Thyroid gland (tissue), 7 donors: ENCODE data around the genes KCNC4, KCNA10, CEPT1 and WDR77.

DNA sequence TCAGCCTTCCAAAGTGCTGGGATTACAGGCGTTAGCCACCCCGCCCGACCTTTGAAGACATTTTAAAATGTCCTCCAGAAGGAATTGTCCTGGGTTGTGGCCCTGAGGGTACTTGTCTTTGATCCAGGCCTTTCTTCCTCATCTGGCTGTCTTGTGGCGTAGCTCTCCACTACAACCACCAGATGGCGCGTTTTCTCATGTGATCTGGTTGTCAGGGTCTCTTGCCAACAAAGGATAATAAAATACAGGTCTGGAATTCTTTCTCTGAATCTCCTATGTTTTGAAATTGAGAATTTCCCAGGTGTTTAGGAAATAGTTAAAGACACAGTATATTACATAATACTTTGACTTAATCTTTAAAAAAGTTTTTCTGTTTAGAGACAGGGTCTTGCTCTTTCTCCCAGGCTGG, 4.8 kb upstream of the STRIP1 start:
- PRO-cap, 2 experiments = no peak in any of the 2 experiments
- RAMPAGE, long total RNA, 5 experiments = no peak in any of the 5 experiments

DNA sequence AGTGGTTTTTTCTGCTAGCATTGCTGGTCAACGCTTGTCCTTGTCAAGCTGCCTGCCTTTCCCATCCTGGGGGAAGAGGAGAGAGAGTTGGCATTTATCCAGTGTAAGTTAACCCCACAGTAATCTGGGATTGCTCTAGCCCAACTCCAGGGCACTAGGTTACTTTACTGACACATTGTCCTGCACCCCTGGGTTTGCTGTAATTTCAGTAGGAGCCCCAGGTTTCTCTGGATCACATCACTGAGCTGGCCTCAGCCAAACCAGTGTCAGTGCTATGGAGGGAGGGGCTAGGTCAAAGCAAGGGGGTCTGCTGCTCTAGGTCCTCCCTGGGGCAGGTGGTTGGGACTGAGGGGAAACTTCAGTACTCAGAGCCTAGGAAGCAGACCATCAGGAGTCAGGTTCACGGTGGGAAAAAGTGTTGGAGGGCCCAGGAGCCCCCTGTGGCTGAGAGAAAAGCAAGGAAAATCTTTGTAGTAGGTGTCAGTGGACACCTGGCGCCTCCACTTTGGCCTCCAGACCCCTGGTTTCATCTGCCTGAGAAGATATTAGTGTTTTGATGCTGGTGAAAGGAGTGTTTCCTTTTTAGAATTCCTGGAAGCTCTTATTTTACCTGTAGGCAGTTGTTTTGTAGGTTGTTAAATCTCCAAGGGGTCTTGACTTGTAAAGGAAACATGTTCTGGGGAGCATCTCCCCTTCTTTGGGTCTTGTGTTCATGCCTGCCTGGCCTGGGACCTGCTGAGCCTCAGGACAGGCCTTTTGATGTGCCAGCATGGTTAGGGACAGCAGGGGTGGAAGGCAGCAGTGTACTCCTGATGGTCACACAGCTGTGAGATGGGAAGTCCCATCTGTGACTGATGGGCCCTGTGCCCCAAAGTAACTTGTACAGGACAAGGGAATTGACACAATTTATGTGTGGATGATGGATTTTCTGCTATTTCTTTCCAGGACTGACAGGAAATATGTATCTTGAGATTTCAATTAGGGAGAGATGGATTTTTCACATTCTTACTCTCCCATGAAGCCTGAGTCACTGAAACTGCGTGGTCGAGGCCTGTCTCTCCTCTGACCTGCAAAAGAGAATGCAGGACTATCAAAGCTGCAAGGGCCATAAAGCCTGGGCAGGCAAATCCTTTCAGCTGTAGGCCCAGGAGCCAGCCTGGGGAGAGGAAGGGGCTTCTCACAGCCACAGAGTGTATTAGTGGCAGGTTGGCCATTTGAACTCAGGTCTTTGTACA, 15.4 kb downstream of the ALX3 start:
- PRO-cap, 2 experiments = no peak in any of the 2 experiments
- RAMPAGE, long total RNA, 5 experiments = no peak in any of the 5 experiments

GRCh38 chr1:110116339-110117044, 4.2 kb downstream of the UBL4B start:
- PRO-cap, 2 experiments = no peak in any of the 2 experiments
- RAMPAGE, long total RNA, 5 experiments = no peak in any of the 5 experiments

GRCh38 chr1:110136772-110137655, 13.3 kb upstream of the SLC6A17 start:
- PRO-cap, 2 experiments = no peak in any of the 2 experiments
- RAMPAGE, long total RNA, 5 experiments = no peak in any of the 5 experiments

GRCh38 chr1:110209811-110210665, at the start of gene KCNC4:
KCNC4 (plus strand) TSS chr1:110210314.
- PRO-cap, 2 experiments = peak in 2 of 2 experiments; most common plus-strand start chr1:110210217 (in 1); most common minus-strand start chr1:110210181 (in 2)
- RAMPAGE, long total RNA, 5 experiments = no peak in any of the 5 experiments

DNA sequence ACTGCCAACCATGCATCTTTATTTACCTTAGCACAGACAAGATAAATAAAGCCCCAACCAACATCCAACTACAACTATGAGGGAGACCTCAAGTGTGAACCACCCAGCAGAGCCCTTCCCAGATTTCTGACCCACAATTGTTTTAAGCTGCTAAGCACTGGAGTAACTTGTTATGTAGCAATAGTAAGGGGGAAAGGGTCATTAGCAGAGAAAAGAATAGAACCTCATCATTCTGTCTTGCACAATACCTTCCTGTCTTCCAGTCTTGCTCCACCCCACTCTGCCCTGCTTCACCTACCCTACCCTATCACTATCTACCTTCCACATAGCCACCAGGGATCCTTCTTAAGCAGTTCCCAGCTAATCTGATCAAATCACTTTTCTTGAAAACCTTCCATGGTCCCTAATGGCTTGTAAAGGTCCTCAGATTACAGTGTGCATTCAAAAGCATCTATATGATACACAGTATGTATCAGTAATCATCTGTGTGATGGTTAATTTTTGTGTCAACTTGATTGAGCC, 19.7 kb upstream of the RBM15 start:
- PRO-cap, 2 experiments = no peak in any of the 2 experiments
- RAMPAGE, long total RNA, 5 experiments = no peak in any of the 5 experiments

DNA sequence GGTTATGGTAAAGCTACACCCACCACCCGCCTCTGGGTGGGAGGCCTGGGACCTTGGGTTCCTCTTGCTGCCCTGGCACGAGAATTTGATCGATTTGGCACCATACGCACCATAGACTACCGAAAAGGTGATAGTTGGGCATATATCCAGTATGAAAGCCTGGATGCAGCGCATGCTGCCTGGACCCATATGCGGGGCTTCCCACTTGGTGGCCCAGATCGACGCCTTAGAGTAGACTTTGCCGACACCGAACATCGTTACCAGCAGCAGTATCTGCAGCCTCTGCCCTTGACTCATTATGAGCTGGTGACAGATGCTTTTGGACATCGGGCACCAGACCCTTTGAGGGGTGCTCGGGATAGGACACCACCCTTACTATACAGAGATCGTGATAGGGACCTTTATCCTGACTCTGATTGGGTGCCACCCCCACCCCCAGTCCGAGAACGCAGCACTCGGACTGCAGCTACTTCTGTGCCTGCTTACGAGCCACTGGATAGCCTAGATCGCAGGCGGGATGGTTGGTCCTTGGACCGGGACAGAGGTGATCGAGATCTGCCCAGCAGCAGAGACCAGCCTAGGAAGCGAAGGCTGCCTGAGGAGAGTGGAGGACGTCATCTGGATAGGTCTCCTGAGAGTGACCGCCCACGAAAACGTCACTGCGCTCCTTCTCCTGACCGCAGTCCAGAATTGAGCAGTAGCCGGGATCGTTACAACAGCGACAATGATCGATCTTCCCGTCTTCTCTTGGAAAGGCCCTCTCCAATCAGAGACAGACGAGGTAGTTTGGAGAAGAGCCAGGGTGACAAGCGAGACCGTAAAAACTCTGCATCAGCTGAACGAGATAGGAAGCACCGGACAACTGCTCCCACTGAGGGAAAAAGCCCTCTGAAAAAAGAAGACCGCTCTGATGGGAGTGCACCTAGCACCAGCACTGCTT, 1.8 kb downstream of the RBM15 start:
- PRO-cap, 2 experiments = no peak in any of the 2 experiments
- RAMPAGE, long total RNA, 5 experiments = no peak in any of the 5 experiments

DNA sequence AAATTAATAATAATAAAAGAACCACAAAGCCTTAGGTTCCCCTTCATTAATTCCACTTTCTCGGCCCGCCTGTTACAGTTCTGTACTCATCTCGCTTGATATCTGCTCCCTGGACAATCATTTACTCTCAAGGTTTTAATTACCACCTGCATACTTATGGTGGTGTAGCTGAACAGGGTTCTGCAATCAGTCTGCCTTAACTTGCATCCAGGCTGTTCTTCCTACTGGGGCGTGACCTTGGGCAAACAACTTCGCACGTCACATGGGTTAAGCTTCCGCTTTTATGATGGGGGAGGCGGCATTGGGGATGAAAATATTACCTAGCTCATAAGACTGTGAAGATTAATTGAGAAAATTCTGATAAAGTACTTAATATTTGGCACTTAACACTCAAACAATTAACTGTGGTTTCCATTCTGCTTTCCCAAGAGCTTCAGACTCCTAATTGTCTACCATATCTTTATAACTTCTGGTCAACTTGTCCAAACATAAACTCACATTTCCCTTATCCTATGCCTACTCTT, 5.8 kb downstream of the SLC16A4 start:
- PRO-cap, 2 experiments = no peak in any of the 2 experiments
- RAMPAGE, long total RNA, 5 experiments = no peak in any of the 5 experiments

DNA sequence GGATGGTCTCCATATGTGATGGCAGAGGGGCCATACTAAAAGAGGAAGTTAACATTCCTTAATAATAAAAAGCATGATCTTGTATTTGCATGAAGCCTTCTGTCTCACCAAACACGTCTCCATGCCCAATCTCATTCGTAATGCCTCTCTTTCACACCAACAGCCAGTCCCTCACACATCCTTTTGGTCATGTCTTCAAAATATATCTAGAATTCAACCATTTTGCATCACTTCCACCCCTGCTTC, at the start of gene KCNA10:
Gene KCNA10 (minus strand): TSS at position 83 of the 246 bp plus-strand sequence.
- PRO-cap, 2 experiments = no peak in any of the 2 experiments
- RAMPAGE, long total RNA, 5 experiments = no peak in any of the 5 experiments

DNA sequence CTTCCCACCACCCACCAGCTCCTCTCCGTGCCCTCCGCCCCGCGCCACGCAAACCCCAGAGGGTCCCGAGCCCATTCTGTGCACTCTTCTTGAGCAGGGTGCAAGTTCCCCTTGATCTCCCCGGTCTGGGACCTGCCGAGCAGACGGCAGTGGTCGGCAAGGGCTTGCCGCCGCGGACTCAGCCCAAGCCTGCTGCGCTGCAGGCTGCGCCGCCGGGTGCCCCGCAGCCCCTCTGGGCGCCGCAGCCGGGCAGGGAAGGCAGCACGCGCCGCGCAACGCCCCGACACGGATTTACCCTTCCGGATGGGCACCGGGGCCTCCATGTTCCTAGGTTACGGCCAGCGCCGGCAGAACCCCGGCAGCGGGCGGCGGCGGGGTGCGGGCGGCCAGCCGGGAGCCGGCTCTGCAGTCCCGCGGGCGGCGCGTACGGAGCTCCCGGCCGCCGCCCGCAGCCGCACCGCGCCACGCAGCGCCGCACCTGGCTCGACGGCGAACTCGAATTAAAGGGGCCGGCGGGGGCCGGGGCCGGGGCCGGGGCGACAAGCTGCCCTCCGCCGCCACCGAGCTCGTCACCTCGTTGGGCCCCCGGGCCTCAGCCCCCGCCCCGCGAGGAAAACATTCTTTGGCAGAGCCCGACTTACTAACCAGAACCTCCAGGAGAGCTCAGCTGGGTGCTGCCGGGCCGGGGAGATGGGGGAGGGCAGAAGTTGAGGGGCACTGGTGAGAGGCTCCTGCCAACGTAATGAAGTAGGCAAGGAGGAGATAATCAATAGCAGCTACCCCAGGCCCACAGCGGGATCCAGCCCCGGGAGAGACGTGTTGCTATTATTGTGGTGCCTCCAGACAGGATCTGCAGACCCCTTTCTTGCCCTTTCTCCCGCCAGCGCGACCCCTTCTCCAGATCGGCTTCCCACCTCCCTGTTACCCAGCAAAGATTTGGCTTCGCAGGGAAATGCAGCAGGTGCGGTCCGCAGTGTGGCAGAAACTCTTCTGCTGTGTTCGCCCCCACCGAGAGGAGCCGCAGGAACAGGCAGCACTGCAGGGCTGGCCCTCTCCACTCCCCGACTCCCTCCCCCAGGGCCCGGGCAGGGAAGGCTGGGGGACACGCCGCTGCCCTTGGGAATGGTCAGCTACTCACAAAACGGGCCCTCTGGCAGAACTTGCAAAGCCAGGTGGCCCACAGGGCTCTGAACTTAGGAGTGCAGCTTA, 1.2 kb upstream of the KCNA2 start:
- PRO-cap, 2 experiments = no peak in any of the 2 experiments
- RAMPAGE, long total RNA, 5 experiments = no peak in any of the 5 experiments

GRCh38 chr1:110668424-110669007, 6.2 kb downstream of the KCNA3 start:
- PRO-cap, 2 experiments = peak in 1 of 2 experiments; most common plus-strand start chr1:110668847 (in 1)
- RAMPAGE, long total RNA, 5 experiments = no peak in any of the 5 experiments

GRCh38 chr1:110673679-110674627, 787 bp downstream of the KCNA3 start:
- PRO-cap, 2 experiments = no peak in any of the 2 experiments
- RAMPAGE, long total RNA, 5 experiments = no peak in any of the 5 experiments

- PRO-cap, 2 experiments = no peak in any of the 2 experiments
- RAMPAGE, long total RNA, 5 experiments = no peak in any of the 5 experiments
Observed at GRCh38 chr1:110879896-110880445, 7.0 kb downstream of the CD53 start.

DNA sequence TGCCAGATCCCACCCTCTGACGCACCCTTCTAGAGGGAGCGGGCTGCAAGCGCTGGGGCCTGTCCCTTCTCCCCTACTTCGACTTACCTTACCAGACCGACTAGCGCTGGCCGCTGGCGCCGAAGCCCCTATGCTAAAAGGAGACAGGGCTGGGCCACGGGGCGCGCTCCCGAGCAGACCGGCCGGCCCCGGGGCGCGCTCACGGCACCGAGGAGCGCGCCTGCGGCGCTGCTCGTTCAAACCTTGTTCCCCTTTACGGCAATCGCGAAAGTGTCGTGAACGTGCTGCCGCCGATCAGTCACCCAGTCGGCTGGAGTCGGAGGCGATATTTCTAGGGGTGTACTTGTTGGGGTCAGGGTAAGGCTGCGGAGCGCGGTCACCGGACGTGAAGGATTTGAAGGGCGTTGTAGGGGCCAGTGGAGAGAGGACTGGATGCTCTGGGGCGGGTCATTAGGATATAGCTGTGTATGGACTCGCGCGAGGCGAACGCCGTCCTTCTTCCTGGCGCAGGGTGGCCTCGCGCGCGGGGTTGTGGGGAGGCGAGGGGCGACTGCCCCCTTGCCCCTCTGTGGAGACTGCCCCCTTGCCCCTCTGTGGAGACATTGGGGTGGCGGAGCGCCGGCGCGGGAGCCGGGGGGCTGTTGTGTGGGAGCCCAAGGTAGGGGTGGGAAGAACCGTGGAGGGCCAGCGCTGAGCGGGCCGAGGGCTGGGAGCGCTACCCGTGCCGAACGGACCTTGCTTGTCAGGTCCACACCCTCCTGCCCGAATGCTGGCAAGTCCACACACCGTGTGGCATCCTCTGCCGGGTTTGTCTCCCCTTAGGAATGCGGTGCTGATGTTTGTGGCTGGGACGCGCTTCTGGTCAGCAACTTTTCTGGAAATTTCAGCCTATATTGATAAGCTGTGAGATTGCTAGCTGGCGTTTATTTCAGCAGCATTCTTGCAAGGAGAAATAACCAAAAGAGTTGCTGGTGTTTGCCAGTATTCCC, at the start of gene CEPT1:
Gene CEPT1 (plus strand): TSS at position 273 of the 989 bp plus-strand sequence.
- PRO-cap, 2 experiments = peak in 2 of 2 experiments; most common plus-strand start position 297 of the sequence (in 2); most common minus-strand start position 102 of the sequence (in 1)
- RAMPAGE, long total RNA, 5 experiments = start-site peak on the plus strand in 5 of 5 experiments, centred at positions 287 to 310 of the sequence, 30 to 1,063 reads per replicate; start-site peak on the minus strand in 1 of 5 experiments, centred at position 179 of the sequence, 439 reads per replicate

DNA sequence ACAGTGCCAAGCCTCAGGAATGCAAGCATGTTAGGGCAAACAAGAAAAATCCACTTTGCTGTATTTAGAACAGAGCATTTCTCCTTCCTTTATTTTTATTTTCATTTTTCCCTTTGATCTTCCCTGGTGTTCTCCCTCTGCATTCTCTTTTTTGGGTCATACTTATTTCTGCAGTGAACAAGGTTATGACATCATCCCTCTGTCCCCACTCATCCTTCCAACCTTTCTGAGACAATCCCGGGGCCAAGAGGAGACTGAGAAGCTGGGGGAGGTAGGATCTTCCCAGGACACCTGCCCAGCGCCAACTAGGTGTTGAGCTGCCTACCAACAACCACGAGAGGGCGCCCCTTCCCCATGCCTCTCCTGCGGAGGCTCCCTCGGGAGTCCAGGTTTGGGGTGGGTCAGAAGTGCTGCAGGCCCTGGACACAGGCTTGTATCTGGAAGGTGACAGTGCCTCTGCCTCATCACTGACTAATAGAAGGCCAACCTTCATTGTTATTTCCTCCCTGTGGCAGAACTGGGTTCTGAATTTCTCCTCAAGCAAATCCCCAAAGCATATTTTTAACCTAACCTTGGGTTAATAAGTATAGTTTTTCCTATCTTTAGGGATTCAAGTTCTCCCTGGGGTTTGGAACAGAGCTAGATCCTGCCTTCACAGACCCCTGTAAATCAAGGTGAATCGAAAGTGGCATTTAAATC, 4.7 kb upstream of the CHI3L2 start:
- PRO-cap, 2 experiments = no peak in any of the 2 experiments
- RAMPAGE, long total RNA, 5 experiments = no peak in any of the 5 experiments

GRCh38 chr1:111435443-111435855, 7.9 kb upstream of the OVGP1 start:
- PRO-cap, 2 experiments = no peak in any of the 2 experiments
- RAMPAGE, long total RNA, 5 experiments = no peak in any of the 5 experiments

- PRO-cap, 2 experiments = peak in 2 of 2 experiments; most common plus-strand start chr1:111448987 (in 2); most common minus-strand start chr1:111448897 (in 2)
- RAMPAGE, long total RNA, 5 experiments = start-site peak on the minus strand in 1 of 5 experiments, at chr1:111449204-111449241 at its widest, 44 reads per replicate
Observed at GRCh38 chr1:111448208-111449377, at the start of gene WDR77. WDR77 (minus strand) TSS chr1:111449256.

GRCh38 chr1:111474094-111474577, 352 bp downstream of the C1orf162 start:
- PRO-cap, 2 experiments = no peak in any of the 2 experiments
- RAMPAGE, long total RNA, 5 experiments = no peak in any of the 5 experiments

DNA sequence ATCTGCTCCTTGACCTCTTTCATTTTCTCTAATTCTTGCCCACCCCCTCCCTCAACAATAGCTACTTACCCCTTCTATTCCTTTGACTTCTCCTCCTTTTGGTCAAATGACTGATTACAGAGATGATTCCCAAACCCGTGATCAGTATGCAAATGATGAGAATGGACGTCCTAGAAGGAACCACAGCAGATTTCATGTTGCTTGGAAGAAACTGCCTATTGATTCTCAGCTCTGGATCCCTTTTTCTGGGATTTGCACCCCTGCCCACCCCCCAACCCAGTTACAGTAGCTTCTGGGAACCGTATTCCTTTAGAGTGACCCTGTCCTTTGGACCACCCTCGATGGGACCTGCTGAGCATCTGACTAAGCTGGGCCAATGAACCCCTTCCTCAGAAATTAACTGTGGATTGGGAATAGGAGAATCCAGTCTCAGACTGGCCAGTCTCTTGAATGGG, 11.9 kb downstream of the C1orf162 start:
- PRO-cap, 2 experiments = no peak in any of the 2 experiments
- RAMPAGE, long total RNA, 5 experiments = no peak in any of the 5 experiments

DNA sequence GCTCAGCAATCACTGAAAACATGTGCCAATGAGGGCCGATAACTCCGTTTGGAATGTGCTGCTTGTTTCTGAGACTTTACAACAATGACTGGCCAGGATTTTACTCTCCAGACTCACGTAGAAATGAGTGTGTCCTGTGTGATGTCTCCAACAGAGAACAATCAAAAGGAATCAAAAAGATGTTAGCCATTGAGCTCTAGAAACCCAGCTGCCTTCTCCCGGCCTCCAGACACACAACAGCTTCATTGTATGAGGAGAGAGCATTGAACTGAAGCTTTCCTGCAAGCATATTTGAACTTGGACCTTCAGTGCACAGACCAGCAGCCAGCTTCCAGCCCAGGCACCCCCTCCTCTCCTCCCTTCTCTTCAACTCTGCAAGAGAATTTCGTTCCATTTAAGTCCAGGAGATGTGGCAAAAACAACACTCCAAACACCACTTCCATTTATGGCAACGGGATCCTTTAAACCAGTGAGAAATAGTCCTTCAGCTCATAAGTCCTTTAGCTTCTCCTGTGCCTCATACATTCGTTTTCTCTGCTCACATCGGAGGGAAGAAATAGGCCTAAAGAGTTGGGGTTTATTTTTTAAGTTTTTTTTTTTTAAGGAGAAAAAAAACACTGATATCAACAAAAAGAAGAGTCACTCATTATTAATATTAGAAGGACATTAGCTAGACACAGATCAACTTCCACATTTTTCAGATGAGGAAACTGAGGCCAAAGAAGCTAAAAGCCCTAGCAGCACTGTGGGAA, 32.4 kb upstream of the ADORA3 start:
- PRO-cap, 2 experiments = peak in 2 of 2 experiments; most common plus-strand start position 492 of the sequence (in 1); most common minus-strand start position 368 of the sequence (in 2)
- RAMPAGE, long total RNA, 5 experiments = no peak in any of the 5 experiments